HT1080 (cell line): Measurements from ENCODE around the gene PLCXD3.

DNA sequence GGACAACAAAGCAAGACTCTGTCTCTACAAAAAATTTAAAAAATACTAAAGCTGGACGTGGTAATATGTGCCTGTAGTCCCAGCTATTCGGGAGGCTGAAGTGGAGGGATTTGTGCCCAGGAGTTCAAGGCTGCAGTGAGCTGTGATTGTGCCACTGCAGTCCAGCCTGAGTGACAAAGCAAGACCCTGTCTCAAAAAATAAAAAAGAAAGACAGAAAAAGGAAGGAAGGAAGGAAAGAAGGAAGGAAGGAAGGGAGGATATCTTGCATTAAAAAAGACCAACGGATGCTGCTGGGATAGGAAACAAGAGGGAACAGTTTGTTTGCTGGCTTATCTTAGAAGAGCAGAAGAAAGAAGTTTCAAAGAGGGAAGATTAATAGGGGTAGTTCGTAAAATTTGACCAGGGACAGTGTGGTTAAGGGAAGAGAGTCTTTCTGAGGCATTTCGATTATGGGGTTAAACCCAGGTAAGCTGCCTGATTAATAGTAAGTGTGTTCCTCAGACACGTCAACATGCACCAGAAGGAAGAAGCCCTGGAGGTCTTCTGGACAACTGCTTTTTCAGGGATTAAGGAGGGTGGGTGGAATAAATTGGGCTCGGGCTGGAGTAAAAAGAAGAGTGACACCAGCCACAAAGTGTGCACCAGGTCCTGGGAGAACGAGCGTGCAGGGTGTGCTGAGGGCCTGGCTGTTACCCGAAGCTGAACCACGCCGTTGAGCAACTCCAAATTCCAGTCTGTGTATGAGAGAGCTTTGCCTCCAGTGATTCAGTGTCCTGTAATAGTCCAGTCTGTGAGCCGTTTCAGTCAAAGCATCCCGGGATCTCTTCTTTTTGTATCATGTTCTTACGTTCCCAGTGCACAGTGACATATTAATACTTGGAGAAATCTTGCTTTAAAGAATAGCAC, 24.8 kb downstream of the FYB1 start:
RAMPAGE:
- cytosol, long total RNA: no peak
- long total RNA: no peak
- nucleus, long total RNA: no peak

DNA sequence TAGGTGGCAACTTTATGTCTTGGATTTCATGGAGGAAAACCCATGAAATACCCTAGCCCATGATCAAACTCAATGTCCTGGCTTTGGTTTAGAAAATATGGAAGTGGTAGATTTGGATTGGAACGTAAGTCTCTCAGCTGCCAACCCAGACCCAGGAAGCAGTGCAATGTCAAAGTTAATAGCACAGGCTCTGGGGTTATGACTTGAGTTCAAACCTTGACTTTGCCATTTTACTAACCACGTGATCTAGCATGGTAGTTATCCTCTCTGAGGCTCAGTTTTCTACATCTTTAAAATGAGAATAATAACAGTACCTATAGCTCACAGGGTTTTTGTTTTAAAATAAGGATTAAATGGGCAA, 13.8 kb downstream of the FYB1 start:
RAMPAGE:
- cytosol, long total RNA: no peak
- long total RNA: no peak
- nucleus, long total RNA: no peak

GRCh38 chr5:39400777-39401182, 24.0 kb downstream of the DAB2 start:
RAMPAGE:
- cytosol, long total RNA: no peak
- long total RNA: no peak
- nucleus, long total RNA: no peak

DNA sequence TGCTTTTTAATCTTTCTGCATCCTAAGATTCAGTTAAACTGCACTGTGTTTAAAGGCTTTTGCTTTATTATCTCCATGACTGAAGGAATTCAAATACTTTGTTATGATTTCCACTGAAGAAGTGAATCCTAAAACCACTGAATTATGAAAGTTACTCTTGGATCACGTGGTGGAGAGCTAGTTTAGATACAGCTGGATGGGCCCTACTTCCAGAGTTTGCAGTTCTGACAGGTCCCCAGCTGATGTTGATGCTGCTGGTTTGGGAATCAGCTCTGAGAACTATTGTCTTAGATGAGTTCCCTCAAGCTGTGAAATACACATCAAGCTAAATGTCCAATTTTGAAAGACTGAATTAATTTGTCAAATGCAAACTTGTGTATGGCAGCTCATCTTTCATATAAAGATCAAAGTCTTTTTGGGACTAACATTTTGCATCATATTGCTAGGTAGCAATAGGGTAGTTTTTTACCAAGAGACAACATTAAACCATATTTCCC, 4.9 kb downstream of the DAB2 start:
RAMPAGE:
- cytosol, long total RNA: no peak
- long total RNA: no peak
- nucleus, long total RNA: no peak

DNA sequence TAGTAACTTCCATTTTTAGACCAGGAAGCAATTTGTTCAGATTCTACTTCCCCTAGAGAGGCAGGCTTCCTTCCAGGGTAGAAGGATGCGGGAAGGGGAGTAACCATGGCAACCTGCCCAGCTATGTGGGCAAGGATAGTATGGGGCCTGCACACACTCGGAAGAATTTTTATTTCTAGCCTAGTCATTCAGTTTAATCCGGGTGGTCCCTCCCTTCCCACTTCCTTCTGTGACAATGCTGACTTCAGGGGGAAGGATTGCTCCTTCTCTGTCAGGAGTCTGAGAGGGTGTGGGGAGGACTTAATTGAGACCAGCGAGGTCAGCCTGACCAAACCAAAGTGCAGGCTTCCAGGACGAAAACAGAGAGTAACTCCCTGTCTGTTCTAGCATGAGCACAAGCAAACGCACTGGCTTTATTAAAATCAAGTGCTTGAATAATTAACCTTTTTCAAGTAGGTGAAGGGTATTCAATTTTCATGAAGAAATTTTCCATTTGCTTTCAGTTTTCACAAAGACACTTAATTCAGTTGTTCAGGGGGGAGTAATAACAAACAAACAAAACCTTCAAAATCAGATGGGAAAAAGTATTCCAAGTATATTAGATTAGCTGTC, 3.9 kb downstream of the DAB2 start:
RAMPAGE:
- cytosol, long total RNA: no peak
- long total RNA: no peak
- nucleus, long total RNA: no peak

RAMPAGE:
- cytosol, long total RNA: no peak
- long total RNA: no peak
- nucleus, long total RNA: no peak
Observed at GRCh38 chr5:39527967-39528219, 103.1 kb upstream of the DAB2 start.

DNA sequence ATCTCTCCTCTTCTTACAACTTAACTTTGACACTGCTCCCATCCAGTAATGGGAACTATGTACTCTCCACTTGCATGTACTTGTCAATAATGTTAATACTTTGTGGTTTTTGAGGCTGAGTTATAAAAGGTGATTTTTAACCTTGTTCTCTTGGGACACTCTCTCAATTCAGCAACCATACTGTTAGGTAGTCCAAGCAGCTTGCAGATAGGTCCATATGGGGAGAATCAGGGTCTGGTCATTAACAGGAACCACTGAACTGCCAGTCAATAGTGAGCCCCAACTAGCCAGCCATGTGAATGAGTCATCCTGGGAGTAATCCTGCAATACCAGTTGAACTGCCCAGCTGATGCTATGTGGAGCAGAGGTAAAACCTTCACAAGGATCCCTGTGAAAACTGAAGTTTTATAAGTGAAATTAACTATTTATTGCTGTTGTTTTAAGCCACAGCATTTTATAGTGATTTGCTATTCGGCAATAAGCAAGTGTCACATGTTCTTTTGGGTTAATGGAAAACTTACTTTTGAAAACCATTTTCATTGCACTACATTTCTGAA, 199.7 kb upstream of the DAB2 start:
RAMPAGE:
- cytosol, long total RNA: no peak
- long total RNA: no peak
- nucleus, long total RNA: no peak

DNA sequence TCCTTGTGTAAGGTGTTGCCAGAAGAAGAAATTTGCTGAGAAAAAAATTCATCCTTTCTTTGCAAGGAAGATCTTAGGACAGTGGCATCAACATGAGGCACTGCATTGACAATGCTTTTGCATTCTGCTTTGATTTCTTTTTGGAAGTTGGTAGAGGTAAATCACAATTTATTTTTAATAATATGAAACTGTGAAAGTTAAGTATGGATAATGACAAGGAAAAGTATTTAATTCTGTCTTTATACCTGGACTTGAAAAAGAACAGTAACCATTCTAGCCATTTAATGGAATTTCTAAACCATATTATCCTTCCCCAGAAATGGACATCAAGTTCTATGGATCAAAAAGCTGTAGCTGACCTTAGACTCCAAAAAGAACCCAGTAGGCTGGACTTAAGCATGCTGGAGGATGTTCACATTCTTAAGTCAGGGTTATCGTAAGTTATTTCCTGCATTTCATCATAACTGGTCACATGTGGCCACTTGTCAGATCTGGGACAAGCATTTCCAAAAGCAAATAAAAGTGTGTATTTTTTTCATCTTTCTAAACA, 274.7 kb upstream of the PTGER4 start:
RAMPAGE:
- cytosol, long total RNA: no peak
- long total RNA: no peak
- nucleus, long total RNA: no peak

DNA sequence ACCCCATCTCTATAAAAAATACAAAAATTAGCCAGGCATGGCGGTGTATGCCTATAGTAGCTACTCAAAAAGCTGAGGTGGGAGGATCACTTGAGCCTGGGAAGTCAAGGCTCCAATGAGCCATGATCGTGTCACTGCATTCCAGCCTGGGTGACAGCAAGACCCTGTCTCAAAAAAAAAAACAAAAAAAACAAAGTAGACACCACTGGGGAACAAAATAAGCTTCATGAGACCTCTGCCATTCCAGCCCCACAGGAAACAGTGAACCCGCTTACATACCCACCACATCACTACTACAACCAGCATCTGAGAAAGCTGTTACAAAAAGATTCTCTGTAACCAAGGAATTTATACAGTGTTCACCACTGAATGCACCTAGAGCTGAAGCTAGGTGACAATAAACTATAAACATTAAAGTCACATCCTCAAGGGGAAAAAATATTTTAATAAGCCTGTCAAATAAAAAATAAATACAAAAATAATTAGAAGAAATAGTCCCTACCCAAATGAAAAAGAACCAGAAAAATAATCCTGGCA, 26.1 kb upstream of the PTGER4 start:
RAMPAGE:
- cytosol, long total RNA: no peak
- long total RNA: no peak
- nucleus, long total RNA: no peak

DNA sequence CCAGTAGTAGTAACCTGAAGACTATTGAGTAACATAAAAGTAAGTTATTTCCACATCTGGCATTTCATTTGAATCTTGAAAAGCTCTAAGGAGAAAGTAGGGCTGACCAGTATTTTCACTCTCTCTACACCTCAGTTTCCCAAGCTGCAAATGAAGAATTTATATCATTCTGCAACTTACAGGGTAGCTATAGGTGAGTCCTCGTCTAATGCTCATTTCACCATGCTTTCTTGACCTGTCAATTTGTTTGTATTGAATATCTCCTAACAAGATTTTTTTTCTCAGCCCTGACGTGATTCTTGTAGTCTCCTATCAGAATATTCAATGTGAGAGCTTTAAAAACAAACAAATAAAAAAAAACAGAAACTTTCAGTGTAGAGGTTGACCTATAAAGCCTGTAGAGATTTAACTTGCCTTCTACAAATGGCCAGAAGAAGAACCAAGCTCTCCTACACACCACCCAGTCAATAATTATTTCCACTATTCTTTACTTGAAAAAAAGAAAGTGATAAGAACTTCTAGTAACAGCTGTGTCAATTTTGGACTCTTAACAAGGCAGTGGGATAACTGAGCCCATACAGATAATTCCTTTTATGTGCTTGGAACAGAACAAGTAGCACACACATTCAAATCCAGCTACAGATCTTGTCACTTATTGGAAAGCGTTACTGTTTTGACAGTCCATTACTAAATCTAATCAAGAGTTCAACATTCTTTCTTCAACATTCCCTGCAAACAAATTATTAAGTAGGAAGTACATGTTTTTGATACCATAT, 6.1 kb downstream of the PTGER4 start:
RAMPAGE:
- cytosol, long total RNA: no peak
- long total RNA: no peak
- nucleus, long total RNA: no peak

DNA sequence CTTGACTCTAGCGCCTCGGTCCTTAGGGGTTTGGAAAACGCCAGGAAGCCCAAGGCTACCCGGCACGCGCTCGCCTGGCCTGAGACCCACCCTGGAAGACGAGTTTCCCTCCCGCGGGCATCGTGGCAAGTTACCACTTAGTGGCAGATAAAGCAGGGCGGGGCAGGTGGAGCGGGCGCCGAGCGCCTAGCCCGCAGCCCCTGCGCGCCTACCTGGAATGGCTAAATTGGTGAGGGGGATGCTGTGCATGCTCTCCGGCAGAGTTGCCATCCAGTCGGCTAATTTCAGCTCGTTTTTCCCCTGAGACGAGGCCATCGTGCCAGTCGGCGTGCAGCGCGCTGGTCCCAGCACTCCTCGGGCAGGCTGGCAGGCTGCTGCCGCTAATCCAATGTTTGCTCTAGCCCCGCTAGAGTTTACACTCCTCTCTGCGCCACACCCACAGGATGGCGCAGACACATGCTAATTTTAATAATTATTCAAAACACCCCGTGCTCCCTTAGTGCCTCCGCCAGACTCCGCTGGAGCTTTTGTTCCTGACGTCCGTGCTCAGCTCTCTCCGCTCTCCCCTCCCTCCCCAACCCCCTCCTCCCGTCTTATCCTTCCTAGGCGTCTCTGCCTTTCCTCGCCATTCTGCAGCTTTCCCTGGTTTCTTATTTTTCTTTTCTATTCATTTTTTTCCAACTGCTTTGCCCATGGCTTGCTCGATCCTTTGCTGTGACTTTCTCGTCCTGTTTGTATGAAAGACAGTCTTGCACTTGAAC, at the start of gene PLCXD3:
PLCXD3 (minus strand) TSS at position 390 of the 761 bp plus-strand sequence.
RAMPAGE:
- cytosol, long total RNA: no peak
- long total RNA: no peak
- nucleus, long total RNA: no peak

DNA sequence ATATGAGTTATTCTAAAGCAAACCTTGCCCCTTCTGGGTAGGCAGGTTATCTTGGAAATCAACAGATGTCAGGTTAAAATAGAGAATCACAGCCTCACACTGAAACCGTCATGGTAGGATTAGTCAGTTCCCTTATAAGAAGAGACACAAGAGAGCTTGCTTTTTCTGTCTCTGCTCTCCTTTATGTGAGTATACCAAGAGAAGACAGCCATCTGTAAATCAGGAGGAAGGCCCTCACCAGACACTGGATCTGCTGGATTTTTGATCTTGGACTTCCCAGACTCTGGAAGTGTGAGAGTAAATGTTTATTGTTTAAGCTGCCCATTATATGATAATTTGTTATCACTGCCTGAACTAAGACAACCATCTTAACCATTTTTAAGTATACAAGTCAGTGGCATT, 58.8 kb upstream of the GHR start:
RAMPAGE:
- cytosol, long total RNA: no peak
- long total RNA: no peak
- nucleus, long total RNA: no peak

DNA sequence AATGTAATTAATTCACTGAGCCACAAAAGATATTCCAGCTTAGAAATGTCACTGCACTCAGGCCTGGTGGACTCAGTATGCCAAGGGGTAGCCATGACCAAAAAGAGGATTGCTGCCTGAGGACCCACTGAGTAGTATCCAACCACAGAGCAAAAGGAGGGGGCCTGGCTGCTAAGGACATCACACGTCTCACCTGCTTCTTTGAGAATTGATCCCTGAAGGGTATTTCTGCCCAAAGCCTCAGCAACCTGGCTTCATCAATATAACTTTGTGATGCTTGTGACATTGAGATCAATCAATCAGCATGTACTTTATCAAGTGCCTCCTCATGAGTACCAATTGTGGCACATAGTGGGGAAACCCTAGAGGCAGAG, 134.6 kb upstream of the CCDC152 start:
RAMPAGE:
- cytosol, long total RNA: no peak
- long total RNA: no peak
- nucleus, long total RNA: no peak

DNA sequence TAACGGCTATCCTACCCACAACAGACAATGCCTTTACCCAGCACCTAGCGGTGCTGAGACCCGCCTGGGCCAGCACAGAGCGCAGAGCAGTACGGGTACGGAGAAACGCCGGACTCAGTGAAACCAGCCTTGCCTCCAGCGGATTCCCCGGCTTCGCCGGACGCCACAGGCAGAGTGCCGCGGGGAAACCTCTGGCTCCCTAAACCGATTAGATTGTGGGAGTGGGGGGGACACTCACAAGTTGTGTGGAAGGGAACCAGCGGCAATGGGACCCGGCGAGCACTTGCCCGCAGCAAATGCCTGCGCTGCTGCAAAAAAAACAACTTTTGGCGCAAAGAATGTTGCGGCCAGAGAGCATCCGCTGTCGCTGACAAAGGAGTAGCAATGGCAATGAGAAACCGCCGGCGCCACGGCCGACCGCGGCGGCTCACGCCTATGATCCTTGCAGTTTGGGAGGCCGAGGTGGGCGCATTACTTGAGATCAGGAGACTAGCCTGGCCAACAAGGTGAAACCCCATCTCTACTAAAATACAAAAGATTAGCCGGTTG, 88.1 kb downstream of the ANXA2R start:
RAMPAGE:
- cytosol, long total RNA: no peak
- long total RNA: no peak
- nucleus, long total RNA: no peak

GRCh38 chr5:42990739-42991388, 49.3 kb downstream of the ANXA2R start:
RAMPAGE:
- cytosol, long total RNA: no peak
- long total RNA: no peak
- nucleus, long total RNA: no peak

GRCh38 chr5:43009755-43010534, 30.2 kb downstream of the ANXA2R start:
RAMPAGE:
- cytosol, long total RNA: no peak
- long total RNA: no peak
- nucleus, long total RNA: no peak

RAMPAGE:
- cytosol, long total RNA: no peak
- long total RNA: no peak
- nucleus, long total RNA: no peak
Observed at GRCh38 chr5:43020403-43020799, 19.7 kb downstream of the ANXA2R start.

RAMPAGE:
- cytosol, long total RNA: no peak
- long total RNA: no peak
- nucleus, long total RNA: no peak
Observed at GRCh38 chr5:43045028-43046030, 5.2 kb upstream of the ANXA2R start.

GRCh38 chr5:43231976-43232527, 40.0 kb downstream of the NIM1K start:
RAMPAGE:
- cytosol, long total RNA: no peak
- long total RNA: no peak
- nucleus, long total RNA: no peak

DNA sequence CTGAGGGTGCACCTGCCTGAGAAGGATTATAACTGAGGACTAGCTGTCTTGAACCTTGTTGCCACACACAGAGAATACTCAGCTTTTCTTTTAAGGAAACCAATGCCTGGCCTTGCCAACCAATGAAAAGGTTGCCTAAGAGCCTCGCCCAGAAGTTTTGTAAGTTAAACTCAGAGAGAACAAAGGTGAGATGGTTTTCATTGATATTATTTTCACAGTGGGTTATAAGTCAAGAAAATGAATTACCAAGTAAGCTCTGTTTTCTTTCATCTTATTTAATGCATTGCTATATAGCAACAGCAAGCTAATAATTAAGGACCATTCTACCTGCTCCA, 45.0 kb downstream of the NIM1K start:
RAMPAGE:
- cytosol, long total RNA: no peak
- long total RNA: no peak
- nucleus, long total RNA: no peak